ENCODE results near the genes SH3D21 and STK40.

- PRO-cap = no peak
Observed at GRCh38 chr1:35982266-35983227, 51.6 kb downstream of the AGO3 start.

DNA sequence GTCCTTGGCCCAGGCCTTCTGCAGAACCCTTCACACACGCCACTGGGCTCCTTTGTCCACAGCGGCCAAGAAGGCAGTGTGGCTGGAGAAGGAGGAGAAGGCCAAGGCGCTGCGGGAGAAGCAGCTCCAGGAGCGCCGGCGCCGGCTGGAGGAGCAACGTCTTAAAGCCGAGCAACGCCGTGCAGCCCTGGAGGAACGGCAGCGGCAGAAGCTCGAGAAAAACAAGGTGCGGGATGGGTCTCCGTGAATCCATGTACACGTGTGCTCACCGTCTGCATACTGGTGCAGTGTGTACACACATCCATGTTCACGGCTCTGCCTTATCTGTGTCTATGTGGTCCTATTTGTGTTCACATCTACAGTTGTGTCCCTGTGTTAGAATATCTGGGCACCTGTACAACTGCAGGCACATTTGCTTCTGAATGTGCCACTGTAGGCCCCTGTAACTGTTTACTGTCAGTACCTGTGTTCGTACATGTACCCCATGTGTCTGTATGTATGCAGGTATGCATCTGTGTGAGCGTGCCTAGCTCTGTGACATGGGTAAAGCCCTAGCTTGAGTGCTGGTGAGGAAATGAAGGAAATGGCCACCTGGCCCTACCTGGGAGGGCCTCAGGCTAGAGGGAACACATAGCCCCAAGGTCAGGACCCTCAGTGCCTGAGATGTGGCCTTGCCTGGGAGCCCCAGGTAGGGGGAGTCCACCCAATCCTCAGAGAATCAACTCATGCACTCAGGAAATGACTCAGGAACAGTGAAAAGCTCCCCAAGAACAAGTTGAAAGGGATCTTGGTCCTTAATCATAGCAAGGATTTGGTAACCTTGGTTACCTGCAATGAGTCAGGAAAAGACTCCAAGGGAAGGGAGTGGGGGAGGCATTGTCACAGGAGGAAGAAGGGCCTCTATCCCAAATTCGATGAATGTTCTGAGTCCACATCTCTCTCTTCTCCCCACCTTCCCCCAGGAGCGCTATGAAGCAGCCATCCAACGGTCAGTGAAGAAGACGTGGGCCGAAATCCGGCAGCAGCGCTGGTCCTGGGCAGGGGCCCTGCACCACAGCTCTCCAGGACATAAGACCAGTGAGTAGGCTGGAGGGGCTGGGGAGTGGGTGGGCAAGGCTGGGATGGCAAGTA, 16.8 kb downstream of the MAP7D1 start:
- PRO-cap = no peak

DNA sequence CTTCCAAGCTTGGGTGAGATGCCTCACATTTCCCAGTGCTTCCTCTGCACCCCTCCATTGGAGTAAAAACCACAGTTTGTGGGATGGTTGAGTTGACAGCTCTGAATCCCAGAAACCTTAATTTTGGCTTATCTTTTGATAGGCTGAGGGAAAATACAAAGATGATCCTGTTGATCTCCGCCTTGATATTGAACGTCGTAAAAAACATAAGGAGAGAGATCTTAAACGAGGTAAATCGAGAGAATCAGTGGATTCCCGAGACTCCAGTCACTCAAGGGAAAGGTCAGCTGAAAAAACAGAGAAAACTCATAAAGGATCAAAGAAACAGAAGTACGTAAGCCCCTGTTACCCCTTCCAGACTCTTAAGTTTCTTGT, 9.7 kb upstream of the SH3D21 start:
- PRO-cap = no peak

- PRO-cap = unidirectional peak, plus-strand start at chr1:36306368
Observed at GRCh38 chr1:36305837-36306471, at the start of gene SH3D21. TSS of gene SH3D21 (plus strand) at chr1:36306368.

DNA sequence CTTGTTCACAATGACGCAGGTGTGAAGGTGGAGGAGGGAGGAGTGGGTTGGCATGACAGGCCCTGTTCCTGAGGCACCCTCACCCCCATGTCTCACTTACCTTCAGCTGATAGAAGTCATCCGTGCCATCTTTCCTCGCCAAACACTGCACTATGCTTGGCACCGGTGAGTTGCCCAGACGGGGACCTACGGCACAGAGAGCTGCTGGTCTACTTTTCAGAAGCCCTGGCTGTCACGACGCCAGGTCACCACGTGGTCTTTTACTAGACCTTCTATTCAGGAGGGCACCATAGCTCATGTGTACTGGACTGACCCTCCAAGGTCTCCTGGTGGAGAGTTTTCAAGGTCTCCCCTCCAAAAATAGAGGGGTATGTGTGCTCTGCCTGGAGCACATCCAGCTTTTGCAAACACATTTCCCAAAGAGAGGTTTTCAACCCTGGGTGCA, 27.1 kb downstream of the STK40 start:
- PRO-cap = no peak

DNA sequence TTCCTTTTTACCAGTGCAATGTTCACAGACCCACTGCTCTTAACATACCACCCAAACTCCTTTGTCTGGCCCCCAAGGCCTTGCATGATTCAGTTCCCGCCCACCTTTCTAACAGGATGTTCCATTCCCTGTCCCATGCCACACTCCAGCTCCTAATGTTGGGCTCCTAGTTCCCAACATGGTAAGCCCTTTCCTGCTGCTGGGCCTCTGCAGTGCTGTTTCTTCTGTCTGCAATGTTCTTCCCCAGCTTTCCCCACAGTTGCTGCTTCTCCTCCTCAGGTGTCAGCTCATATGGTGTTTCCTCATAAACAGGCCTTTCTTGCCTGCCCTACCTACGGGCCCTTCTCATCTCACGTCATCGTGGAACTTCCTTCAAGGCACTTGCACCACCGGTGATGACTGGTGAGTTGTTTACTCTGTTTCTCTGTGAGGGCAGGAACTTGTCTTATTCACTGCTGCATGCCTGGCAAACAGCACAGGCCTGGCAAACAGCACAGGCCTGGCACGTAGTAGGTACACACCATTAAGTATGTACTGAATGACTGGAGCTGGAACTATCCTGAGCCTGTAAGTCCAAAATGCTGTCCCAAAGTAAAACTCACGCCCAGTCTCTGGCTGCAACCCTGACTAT, 25.9 kb downstream of the STK40 start:
- PRO-cap = no peak

DNA sequence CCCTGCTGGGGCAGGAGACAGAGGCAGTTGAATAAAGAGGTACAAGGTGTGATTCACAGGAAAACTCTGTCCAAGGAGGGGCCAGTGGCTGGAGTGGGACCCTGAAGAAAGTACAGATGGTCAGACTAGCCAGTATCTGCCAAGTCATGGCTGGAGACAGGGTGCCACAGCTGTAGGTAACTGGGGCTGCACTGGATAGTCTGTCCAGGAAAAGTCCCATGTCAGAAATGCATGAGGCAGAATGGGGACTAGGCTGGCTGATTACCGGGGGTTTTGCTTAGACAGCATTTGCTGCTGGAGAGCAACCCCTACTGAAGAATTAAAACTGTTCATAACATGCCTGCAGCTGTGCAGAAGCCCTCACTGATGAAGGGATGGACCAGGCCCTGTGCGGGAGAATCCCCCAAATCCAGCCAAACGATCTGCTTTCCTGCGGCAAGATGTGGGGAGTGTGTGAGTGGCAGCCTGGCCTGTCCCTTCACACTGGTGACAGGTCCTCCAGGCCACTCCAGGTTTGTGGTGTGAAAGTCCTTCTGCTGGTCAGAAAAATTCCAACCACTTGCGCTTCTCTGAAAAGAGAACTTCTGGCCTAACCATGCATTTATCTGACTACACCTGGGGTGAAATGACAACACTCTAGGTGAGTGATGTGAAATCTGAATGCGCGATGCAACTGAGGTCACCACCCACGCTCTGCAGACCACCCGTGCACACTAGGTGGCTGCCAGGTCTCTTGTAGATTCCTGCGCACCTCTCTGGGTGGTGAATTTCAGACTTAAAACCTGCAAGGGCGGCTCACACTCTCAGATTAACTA, 15.6 kb downstream of the STK40 start:
- PRO-cap = no peak

GRCh38 chr1:36385548-36386090, at the start of gene STK40:
TSS of gene STK40 (minus strand) at chr1:36385924.
- PRO-cap = bidirectional peak, plus-strand start at chr1:36386209, minus-strand start at chr1:36385912

- PRO-cap = no peak
Observed at GRCh38 chr1:36487193-36487486, 4.4 kb upstream of the CSF3R start.

DNA sequence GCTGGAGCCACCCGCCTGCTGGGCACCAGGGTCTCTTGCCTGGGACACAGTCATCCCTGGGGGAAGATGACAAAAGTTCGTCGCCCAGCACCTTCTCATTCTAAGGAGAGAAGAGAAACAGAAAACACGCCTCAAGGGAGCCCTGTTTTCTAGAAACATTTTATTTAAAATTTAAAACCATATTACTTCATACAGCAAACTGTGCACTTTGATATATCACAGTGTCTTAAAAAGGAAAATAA, 239.0 kb downstream of the GRIK3 start:
- PRO-cap = no peak

- PRO-cap = no peak
Observed at GRCh38 chr1:37475569-37476114, 1.3 kb downstream of the ZC3H12A start.

DNA sequence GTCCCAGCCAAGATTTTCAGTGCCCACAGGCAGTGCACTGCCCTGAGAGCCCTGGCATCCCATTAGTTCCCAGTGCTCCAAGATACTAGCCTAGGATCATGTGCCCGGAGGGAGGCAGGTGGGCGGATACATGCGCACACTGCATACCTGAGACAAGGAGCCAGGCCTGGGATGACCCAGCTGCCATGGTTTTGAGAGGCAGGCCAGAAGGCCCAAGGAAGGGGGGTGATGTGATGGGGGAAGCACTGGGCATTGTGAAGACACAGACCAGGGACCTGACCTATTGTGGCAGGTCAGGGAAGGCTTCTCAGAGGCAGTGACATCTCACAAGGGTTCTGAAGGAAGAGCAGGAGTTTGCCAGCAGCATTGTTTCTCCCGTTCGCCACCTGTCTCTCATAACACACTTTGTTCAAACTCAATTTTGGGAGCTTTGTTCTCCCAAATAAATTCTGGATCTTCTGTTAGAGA, 3.6 kb downstream of the ZC3H12A start:
- PRO-cap = no peak

GRCh38 chr1:37697512-37698084, 5.3 kb downstream of the CDCA8 start:
- PRO-cap = no peak

- PRO-cap = no peak
Observed at GRCh38 chr1:37840139-37840441, 19.3 kb downstream of the MTF1 start.

DNA sequence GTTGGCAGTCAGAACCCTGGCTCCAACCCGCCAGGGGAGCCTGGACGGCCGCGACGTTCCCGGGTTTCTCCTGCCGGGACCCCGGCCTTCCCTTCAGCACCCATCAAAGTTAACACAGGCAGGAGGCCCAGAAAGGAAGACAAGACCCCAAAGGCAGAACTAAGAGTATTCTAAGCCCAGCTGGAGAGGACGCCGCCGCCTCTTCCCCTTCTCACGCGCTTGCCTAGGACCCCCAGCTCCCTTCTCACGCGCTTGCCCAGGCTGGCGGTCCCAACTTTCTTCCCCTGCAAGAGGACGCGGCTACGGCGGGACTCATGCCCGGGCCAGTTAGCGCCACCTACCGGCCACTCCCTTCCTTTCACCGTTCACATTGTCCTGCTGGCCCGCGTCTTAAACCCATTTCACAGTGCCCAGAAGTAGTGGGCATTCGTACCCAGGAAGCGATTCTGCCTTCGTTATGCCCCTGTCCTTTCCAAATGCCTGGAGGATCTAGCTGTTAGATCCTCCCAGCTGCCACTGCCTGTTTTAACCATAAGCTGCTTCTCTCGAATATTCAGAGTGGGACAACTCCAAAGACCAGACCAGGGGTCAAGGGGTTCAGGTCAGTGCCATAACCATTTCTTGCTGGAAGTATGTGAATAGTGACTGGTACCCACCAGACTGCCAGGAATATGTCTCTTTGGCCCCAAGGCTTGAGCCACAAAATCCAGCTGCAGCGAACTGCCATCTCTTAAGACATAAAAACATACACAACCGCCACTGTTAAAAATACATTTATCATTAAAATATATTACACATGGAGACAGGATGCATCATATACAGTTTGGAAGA, 763 bp upstream of the MTF1 start:
- PRO-cap = no peak

DNA sequence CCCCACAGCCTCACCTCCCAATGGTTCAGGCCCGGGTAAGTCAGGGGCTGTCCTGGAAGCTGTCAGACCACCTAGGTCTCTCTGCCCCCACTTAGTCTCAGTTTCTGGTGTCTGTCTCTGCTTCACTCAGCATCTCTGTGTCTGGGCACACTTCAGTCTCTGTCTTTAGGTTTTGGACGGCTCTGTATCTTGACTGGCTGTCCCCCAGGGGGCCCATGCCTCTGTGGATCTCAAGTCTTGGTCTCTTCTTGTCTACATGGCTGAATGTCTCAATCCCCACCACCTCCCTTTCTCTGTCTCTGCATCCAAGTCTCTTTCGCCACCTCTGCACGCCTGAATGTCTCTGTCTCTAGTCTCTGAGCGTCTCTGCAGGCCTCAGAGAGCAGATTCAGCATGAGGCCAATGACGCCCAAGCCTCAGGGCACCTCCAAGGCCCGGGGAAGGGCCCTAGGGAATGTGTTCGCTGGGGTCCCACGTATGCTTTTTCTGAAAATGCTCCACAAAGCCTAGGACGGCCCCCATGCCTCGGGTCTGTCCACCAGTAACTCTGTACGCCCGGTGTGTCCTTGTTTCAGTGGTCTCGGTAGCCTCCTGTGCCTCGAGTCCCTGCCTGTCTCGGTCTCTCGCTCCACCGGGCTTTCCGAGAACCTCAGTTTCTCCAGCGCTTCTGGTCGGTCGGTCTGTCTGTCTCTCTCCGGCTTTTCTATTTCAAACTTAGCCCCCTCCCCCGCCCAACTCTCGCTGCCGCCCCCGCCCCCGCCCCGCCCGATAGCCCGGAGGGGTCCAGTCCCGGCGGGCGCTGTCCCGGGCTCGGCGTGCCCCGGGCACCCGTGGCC, 702 bp downstream of the FHL3 start:
- PRO-cap = unidirectional peak, plus-strand start at position 652 of the sequence

DNA sequence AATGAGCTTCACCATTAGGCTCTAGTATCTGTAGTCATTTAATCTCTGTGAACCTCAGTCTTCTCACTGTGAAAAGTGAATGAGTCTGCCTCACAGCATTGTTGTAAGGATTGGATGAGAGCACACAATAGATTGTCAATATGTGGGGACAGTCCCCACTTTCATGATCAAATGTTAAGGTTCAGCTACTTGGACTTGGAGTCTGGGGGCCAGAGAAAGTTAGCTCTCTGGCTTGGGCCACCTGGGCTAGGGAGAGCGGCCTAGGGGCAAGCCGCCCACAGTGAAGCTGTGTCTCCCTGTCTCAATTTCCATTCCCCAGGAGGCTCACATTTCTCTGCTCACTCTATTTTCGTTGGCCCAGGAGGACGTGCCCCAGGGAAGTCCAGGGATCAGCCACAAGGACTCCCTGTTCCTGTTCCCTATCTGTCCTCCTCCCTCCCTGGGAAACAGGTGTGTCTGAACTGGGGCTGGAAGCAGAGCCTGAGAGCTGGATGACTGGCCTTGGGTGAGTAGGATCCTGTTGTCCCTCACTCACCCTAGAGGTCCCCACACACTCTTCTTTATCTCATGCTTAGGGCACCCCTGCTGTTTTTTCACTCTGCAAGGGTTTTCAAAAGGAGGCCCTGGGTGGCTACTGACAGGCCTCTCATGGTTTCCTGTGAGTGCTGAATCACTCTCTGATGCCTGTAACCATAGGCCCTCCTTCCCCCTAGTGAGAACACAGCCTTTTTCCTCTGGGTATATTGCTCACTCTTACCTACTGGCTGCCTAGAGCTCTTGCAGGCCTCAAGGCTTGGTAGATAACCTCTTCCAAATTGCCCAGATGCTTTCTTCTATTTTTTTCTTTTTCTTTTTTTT, 3.5 kb upstream of the UTP11 start:
- PRO-cap = no peak

DNA sequence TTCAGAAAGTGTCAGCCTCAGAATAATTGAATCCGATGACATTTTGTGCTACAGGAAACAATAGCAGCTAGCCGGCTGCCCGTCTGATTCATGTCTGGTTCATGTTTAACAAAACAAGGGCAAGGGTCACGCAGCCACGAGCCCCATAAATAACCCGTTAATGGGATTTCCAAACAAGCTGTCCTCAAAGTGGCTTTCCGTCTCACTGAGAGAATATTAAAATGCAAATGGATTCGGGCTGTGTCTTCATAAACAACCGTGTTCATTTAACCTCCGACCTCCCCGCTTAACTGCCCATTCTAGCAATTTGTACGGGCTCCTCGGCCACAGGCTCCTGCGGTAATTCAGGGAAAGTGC, 200.3 kb upstream of the POU3F1 start:
- PRO-cap = no peak

GRCh38 chr1:38558017-38558827, 301.4 kb downstream of the RRAGC start:
- PRO-cap = no peak

DNA sequence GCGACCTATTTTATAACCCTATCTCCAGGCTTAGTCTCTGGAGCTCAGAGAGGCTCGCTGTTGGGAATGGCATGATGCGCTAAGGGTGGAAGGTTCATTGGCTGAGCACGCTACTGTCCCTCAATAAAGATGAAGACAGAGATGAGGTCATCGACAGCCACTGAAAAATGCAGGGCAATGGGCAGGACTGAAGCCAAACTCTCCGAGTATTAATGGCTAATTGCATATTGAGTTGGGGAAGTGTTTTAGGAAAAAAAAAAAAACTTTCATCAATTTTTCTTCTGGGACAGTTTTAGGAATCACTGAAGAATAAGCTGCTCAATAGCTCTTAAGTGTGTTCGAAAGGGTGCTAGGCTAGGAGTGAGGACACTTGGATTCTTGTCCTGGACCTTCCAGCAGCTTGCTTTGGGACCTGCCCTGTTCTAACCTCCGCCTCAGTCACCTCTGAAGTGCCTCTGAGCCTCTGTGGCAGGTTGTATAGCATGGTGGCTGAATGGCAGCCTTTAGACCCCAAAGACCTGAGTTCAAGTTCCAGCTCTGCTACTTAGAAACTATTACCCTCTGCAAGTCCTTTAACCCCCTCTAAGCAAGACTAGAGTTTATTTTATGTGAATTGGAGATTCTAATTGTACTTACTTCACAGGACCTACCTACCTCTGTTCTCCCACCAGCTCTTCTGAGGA, 81.7 kb downstream of the RRAGC start:
- PRO-cap = no peak